Keratinocyte (primary cell): ENCODE measurements around a stretch of chr14.

DNA sequence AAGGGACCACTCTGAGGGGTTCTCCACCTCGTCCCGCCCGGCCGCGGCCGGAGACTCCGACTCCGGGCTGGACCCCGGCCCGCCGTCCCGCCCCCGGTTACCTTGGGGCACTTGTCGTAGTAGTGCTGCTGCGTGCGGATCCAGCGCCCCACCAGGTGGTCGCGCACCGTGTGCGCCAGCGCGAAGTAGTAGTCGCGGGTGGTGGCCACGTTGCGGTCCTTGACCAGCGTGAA is 307 bp downstream of the PYGL start:
CAGE:
- cytosol, long polyA minus RNA: no peak
- cytosol, long polyA plus RNA: no peak
- long polyA plus RNA: no peak
- nucleus, long polyA minus RNA: start-site peak on the minus strand centred at position 115 of the sequence, 6 bp wide, 26 reads
- nucleus, long polyA plus RNA: no peak

DNA sequence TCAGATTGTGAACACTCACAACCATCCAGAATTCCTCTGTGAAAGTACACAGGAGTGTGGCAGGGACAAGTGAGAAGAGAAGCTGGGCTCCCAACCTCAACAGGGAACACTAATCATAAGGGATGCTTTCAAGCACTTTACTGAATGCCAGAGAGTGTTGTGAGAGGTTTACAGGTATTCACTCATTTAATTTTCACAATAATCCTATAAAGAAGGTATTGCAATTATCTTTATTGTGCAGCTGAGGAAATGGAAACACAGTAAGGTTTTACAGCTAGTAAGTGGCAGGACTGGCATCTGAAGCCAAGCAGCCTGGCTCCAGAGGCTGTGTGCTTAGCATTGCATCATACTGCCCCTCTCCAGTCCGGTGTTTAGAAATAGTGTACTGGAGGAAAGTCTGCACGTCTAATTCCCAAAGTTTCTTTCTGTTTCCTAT is 60.2 kb upstream of the PYGL start:
CAGE:
- cytosol, long polyA minus RNA: no peak
- cytosol, long polyA plus RNA: no peak
- long polyA plus RNA: no peak
- nucleus, long polyA minus RNA: no peak
- nucleus, long polyA plus RNA: no peak

DNA sequence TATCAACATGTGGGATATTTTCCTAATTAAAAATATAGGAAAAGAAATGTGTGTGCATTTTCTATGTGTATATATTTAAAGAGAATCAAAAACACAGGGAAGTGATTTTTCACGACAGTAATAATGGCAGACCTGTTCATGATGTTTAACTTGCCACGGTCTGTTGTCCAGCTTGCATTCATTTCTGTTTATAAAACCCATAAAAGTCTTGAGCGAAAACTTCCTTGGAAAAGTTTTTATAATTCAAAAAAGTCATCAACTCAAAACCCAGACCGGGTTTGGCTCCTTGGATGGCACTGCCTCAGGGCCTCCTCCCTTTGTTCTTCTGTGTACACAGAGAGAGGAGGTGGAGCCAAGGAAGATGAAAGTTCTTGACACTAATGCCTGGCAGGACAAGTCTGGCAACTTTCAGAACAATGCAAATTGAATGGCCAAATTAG is 86.9 kb upstream of the FRMD6 start:
CAGE:
- cytosol, long polyA minus RNA: no peak
- cytosol, long polyA plus RNA: no peak
- long polyA plus RNA: no peak
- nucleus, long polyA minus RNA: no peak
- nucleus, long polyA plus RNA: no peak

GRCh38 chr14:51697899-51698234 is 46.2 kb downstream of the FRMD6 start:
CAGE:
- cytosol, long polyA minus RNA: no peak
- cytosol, long polyA plus RNA: no peak
- long polyA plus RNA: no peak
- nucleus, long polyA minus RNA: no peak
- nucleus, long polyA plus RNA: no peak

DNA sequence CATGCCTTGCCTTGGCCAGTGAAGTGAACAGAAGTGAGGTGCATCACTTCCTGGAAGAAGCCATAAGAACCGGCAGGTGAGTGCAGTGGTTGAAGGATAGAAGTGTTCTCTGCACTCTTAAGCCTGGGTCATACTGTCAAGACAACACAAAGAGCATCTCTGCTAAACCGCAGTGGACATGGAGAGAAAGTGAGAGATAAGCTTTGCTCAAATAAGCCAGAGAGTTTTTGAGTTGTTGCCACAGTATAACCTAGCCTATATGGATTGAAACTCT is 11.5 kb downstream of the GNG2 start:
CAGE:
- cytosol, long polyA minus RNA: no peak
- cytosol, long polyA plus RNA: no peak
- long polyA plus RNA: no peak
- nucleus, long polyA minus RNA: no peak
- nucleus, long polyA plus RNA: no peak

CAGE:
- cytosol, long polyA minus RNA: no peak
- cytosol, long polyA plus RNA: no peak
- long polyA plus RNA: no peak
- nucleus, long polyA minus RNA: no peak
- nucleus, long polyA plus RNA: no peak
Measured at GRCh38 chr14:51920475-51920908, 60.1 kb downstream of the GNG2 start.

GRCh38 chr14:51945445-51945723 is 44.0 kb upstream of the RTRAF start:
CAGE:
- cytosol, long polyA minus RNA: no peak
- cytosol, long polyA plus RNA: no peak
- long polyA plus RNA: no peak
- nucleus, long polyA minus RNA: no peak
- nucleus, long polyA plus RNA: no peak

CAGE:
- cytosol, long polyA minus RNA: no peak
- cytosol, long polyA plus RNA: no peak
- long polyA plus RNA: no peak
- nucleus, long polyA minus RNA: no peak
- nucleus, long polyA plus RNA: no peak
Measured at GRCh38 chr14:52695012-52695473, 315 bp downstream of the ERO1A start.

CAGE:
- cytosol, long polyA minus RNA: start-site peak on the plus strand at chr14:52771474-52771688, 8 reads
- cytosol, long polyA plus RNA: no peak
- long polyA plus RNA: no peak
- nucleus, long polyA minus RNA: start-site peak on the plus strand at chr14:52771679-52771775, 14 reads
- nucleus, long polyA plus RNA: no peak
Measured at GRCh38 chr14:52771336-52771948, 20.0 kb downstream of the GNPNAT1 start.

GRCh38 chr14:52864630-52865146 is 73.3 kb upstream of the GNPNAT1 start:
CAGE:
- cytosol, long polyA minus RNA: no peak
- cytosol, long polyA plus RNA: no peak
- long polyA plus RNA: no peak
- nucleus, long polyA minus RNA: no peak
- nucleus, long polyA plus RNA: no peak

GRCh38 chr14:52951509-52951997 is 703 bp upstream of the FERMT2 start:
CAGE:
- cytosol, long polyA minus RNA: no peak
- cytosol, long polyA plus RNA: no peak
- long polyA plus RNA: no peak
- nucleus, long polyA minus RNA: no peak
- nucleus, long polyA plus RNA: no peak

CAGE:
- cytosol, long polyA minus RNA: no peak
- cytosol, long polyA plus RNA: no peak
- long polyA plus RNA: no peak
- nucleus, long polyA minus RNA: no peak
- nucleus, long polyA plus RNA: no peak
Measured at GRCh38 chr14:53355528-53356206, 202.5 kb upstream of the DDHD1 start.

CAGE:
- cytosol, long polyA minus RNA: no peak
- cytosol, long polyA plus RNA: no peak
- long polyA plus RNA: no peak
- nucleus, long polyA minus RNA: no peak
- nucleus, long polyA plus RNA: no peak
Measured at GRCh38 chr14:53949680-53950703, 6.6 kb downstream of the BMP4 start.

DNA sequence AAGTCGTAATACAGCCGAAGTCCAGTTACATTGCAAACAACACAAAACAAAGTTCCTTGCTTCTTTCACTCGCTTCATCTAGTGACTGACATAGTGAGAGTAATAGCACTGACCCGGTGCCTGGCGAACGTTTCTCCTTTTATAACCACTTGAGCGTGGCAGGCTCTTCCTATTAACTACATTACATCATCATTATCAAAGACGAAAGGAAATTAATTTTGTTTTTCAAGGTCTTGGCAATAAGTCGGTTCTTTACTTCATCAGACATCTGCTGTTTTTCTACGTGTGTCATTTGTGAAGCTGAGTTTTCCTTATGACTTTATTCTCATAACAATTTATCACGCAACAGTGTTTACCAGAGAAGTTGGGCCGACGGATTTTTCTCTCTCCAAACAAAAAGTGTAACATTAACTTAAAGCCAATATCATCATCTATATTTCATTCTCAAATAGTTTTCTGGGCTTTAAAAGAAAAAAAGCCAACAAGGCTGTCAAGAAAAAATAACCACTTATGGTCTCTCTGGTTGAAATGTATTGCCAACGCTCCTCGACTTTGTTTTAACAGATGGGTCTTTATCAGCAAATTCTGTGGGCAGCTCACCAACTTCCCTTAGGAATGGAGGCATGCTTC is 97.3 kb upstream of the CDKN3 start:
CAGE:
- cytosol, long polyA minus RNA: no peak
- cytosol, long polyA plus RNA: no peak
- long polyA plus RNA: no peak
- nucleus, long polyA minus RNA: no peak
- nucleus, long polyA plus RNA: no peak

GRCh38 chr14:54397329-54397767 is 541 bp downstream of the CDKN3 start:
CAGE:
- cytosol, long polyA minus RNA: no peak
- cytosol, long polyA plus RNA: no peak
- long polyA plus RNA: no peak
- nucleus, long polyA minus RNA: no peak
- nucleus, long polyA plus RNA: no peak

CAGE:
- cytosol, long polyA minus RNA: no peak
- cytosol, long polyA plus RNA: no peak
- long polyA plus RNA: no peak
- nucleus, long polyA minus RNA: no peak
- nucleus, long polyA plus RNA: no peak
Measured at GRCh38 chr14:54447034-54447725, 6.0 kb upstream of the CNIH1 start.

CAGE:
- cytosol, long polyA minus RNA: no peak
- cytosol, long polyA plus RNA: no peak
- long polyA plus RNA: no peak
- nucleus, long polyA minus RNA: no peak
- nucleus, long polyA plus RNA: no peak
Measured at GRCh38 chr14:54574544-54575015, 7.7 kb downstream of the SAMD4A start.

DNA sequence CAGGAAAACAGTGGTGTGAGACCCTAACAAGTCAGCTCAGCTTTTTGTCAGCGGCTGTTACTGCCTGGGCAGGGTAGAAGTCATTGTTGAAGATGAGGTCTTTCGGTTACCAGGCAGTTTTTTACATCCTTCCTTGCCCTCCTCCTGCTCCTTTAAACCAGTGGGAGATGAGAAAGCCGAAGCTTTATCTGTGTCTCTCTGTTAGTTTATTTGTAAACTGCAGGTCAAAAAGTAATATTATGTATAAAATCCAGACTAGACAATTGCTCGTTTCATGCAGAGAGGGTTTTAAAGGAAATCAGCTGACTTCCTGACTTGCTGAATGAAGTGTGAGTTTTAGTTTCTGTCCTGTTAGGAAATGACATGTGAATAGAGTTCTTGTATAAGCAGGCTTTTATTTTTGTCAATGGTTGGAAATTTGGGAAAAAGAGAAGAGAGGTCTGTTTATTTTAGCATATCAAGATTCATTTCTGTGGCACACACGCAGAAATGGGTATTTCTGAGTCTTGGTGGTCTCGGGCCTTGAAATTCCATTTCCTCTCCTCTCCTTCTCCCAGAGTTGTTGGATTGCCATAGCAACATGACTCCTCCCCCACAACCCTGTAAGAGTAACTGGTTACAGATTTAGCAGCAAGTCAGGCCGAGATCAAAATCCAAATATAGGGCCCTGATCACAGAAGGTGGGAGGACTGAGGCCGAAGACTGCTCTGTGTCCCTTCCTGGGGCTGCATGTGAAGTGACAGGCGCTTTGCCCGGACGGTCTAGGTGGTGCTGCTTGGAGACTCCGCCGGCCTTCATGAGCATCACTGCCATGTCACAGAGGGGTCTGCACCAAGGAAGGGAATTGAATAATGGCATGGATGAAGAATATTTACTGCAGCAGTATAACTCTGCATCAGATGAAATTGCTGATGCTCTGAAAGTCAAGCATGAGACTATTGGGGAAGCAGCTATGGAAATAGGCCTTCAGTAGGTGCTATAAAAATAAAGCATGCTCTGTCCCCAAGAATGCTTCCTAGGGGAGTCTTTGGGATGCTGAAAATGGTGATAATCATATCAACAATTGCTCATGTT is 61.0 kb downstream of the SAMD4A start:
CAGE:
- cytosol, long polyA minus RNA: no peak
- cytosol, long polyA plus RNA: no peak
- long polyA plus RNA: no peak
- nucleus, long polyA minus RNA: no peak
- nucleus, long polyA plus RNA: no peak

CAGE:
- cytosol, long polyA minus RNA: no peak
- cytosol, long polyA plus RNA: no peak
- long polyA plus RNA: no peak
- nucleus, long polyA minus RNA: no peak
- nucleus, long polyA plus RNA: no peak
Measured at GRCh38 chr14:54698017-54698999, 131.4 kb downstream of the SAMD4A start.

DNA sequence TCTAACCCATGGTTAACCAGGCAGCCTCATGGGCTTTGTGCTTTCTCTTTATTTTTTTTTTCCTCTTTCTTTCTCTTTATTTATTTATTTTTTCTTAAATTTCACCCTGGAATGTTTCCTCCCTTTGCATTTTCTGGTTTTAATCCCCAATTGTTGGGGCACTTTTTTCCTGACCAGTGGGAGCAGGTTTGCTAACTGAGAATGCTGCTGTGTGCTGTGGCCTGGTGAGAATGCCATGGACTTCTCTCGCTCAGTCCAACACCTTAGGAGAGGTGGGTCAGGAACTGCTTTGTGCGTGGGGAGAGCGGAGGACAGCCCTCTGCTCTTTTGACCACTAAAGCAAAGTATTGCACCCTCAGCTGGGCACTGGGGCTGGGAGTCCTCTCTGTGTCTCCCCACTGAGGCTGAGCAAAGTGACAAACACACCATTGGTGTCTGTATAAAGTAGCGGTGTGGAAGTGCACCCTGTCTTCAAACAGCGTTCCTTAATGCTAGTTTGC is 136.1 kb downstream of the SAMD4A start:
CAGE:
- cytosol, long polyA minus RNA: no peak
- cytosol, long polyA plus RNA: no peak
- long polyA plus RNA: no peak
- nucleus, long polyA minus RNA: no peak
- nucleus, long polyA plus RNA: no peak